ENCODE data around the genes OR9Q1, OR10W1, OR5B2, OR5B21, CBLIF, MS4A14 and MS4A15.

- CAGE, long polyA plus RNA: no peak
- RRBS: no CpG with 5 or more reads among the region's 4 CpGs
These were observed 18.4 kb downstream of the MED19 start for GRCh38 chr11:57693637-57693983.

GRCh38 chr11:57734381-57734877 lies 6.9 kb upstream of the SELENOH start:
- CAGE, long polyA plus RNA: no peak
- RRBS: no CpG with 5 or more reads among the region's 6 CpGs

DNA sequence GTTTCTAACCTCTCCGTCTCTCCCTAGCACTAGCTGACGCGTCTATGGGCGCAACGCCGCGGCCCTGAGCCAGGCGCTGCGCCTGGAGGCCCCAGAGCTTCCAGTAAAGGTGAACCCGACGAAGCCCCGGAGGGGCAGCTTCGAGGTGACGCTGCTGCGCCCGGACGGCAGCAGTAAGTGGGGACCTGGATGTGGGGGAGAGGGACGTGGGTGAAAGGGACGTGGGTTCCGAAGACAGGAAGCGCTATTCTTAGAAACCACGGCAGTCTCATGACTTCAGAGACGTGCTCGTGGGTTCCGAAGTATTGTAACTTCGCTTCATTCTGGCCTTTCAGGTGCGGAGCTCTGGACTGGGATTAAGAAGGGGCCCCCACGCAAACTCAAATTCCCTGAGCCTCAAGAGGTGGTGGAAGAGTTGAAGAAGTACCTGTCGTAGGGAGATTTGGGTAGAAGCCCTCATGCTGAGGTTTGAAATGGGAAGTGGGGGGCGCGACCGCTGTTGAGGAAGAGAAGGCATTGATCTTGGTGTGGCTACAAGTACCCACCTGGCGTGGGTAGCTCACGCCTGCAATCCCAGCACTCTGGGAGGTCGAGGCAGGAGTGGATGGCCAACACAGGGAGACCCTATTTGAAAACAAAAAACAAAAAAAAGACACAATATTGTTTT lies 624 bp downstream of the SELENOH start:
- CAGE, long polyA plus RNA: no peak
- RRBS: no CpG with 5 or more reads among the region's 35 CpGs

DNA sequence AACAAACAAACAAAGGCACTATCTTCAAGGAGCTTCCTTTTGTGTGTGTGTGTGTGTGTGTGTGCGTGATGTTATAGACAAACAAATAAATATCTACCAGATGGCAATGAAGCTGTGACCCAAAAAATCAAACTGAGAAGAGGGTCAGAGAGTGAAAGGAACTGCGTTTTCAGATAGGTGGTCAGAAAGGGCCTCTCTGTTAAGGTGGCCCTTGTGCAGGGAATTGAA lies at the start of gene OR9Q1:
TSS of gene OR9Q1 (plus strand) at position 204 of the 228 bp plus-strand sequence.
- CAGE, long polyA plus RNA: no peak
- RRBS: no CpG with 5 or more reads among the region's 2 CpGs

DNA sequence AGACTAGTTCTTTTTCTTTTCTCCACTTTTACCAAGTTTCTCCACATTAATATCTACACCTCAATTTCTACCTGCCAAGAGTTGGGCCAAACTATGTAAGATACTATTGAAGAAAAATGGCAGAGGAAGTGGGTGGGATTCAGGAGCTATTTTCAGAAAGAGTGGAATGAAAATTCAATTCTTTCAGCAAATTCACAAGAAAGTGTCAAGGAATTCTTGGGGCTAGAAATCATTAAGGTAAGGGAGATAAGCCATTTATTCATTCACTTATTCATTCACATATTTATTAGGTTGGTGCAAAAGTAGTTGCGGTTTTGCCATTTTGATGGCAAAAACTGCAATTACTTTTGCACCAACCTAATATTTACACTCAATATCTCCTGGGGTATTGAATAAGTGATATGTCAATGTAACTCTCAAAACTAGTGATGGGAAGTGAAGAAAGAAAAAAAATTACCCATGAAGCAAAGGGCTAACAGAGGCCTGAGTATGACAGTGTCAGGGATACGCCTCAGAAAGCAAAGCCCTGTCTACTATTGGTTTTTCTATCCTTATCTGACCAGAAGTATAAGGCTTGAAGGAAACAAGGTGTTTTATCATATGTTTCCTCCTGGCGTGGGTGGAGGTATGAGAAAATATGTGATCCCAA lies at the start of gene OR10W1:
TSS of gene OR10W1 (minus strand) at position 245 of the 649 bp plus-strand sequence.
- CAGE, long polyA plus RNA: no peak
- RRBS: no CpG with 5 or more reads among the region's 3 CpGs

DNA sequence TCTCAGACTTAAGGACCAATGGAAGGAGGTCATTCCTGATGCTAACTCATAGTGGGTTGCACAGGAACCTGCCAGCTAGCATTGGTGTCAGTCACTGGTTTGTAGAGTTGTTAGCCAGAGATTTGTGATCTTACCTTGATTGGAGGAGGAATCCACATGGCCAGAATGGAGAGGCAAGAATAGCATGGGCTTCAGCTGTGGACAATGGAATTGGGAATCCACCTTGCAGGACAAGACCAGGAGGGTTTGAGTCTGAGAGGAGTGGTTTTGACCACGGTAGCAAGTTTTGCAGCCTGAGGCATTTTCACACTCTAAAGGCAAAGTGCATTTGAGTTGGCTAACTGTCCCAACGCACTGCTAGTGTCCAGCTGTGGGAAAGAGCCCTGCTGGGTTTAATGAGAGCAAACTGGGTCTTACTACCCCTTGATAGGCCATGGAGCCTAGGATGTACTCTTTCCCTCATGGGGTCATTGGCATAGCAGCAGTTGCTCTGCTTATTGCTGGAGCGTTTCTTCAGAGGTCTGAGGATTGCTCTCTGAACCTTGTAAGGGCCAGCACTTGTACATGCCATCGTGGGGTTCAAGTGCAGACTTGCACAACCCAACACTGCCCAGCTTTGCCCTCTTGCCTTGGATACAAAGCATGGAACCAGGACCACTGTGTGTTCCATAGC lies at the start of gene OR5B2:
TSS of gene OR5B2 (minus strand) at position 237 of the 673 bp plus-strand sequence.
- CAGE, long polyA plus RNA: no peak
- RRBS: no CpG with 5 or more reads among the region's 4 CpGs

- CAGE, long polyA plus RNA: no peak
- RRBS: no CpG with 5 or more reads among the region's 1 CpG
These were observed at the start of gene OR5B21 for GRCh38 chr11:58508007-58508481. Gene OR5B21 (minus strand): TSS chr11:58508105.

DNA sequence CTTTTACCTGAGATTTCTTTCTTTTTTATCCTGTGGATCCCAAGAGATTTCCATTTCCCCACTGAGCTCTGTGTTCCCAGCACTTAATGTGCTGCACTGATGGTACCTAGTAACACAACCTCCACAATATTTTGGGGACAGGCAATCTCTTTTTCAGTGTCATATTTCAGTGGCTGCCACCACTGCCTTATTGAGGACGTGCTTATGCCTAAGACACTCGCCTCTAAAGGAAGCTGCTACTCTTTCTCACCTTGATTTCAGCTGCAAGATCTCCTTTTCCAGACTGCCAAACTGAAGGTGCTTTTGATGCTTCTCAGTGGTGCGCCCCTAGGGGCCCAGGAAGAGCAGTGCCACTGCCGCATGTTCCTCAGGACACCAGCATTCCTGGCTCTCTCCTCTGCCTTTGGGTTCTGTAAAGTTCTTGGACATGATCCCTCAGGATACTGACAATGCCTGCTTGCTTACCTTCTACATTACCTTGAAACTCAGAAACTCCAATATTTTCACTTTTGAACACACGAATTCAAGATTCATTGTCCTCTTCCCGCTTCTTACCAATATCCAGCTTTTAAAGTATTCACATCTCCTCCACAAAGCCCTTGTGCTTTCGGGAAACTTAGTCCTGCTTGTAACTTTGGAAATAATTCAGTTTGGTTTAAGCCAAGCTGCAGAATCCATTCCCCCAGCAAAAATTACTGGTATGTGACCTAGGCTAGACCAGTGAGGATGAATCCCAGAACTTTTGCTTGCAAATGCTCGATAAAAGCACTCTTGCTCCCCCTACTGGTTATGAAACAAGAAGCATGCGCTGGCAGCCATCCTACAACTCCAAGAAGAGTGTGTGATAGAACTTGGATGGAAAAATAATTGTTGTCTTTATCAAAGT lies 16.3 kb upstream of the OR5B21 start:
- CAGE, long polyA plus RNA: no peak
- RRBS: no CpG with 5 or more reads among the region's 9 CpGs

GRCh38 chr11:58905002-58906352 lies 33.8 kb upstream of the GLYATL1 start:
- CAGE, long polyA plus RNA: no peak
- RRBS: no CpG with 5 or more reads among the region's 73 CpGs

GRCh38 chr11:59190784-59191394 lies 19.0 kb downstream of the DTX4 start:
- CAGE, long polyA plus RNA: no peak
- RRBS: no CpG with 5 or more reads among the region's 7 CpGs

- CAGE, long polyA plus RNA: no peak
- RRBS: no CpG with 5 or more reads among the region's 3 CpGs
These were observed 36.5 kb downstream of the OR4D9 start for GRCh38 chr11:59547640-59548456.

GRCh38 chr11:59551568-59551963 lies 40.2 kb downstream of the OR4D9 start:
- CAGE, long polyA plus RNA: no peak
- RRBS: no CpG with 5 or more reads among the region's 10 CpGs

- CAGE, long polyA plus RNA: no peak
- RRBS: no CpG with 5 or more reads among the region's 7 CpGs
These were observed 1.1 kb downstream of the OSBP start for GRCh38 chr11:59614359-59614914.

DNA sequence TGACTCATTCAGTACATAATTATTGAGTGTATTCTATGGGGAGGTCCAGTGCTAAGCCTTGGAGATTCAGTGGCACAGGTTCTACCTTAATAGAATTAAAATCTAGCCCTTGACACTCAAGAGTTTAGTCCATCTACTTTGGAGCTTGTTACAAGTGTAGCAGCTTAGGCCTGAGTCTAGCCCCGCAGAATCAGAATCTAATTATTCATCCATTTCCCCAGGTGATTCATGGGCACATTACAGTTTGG lies 1.2 kb downstream of the STX3 start:
- CAGE, long polyA plus RNA: no peak
- RRBS: no CpG with 5 or more reads among the region's 1 CpG

DNA sequence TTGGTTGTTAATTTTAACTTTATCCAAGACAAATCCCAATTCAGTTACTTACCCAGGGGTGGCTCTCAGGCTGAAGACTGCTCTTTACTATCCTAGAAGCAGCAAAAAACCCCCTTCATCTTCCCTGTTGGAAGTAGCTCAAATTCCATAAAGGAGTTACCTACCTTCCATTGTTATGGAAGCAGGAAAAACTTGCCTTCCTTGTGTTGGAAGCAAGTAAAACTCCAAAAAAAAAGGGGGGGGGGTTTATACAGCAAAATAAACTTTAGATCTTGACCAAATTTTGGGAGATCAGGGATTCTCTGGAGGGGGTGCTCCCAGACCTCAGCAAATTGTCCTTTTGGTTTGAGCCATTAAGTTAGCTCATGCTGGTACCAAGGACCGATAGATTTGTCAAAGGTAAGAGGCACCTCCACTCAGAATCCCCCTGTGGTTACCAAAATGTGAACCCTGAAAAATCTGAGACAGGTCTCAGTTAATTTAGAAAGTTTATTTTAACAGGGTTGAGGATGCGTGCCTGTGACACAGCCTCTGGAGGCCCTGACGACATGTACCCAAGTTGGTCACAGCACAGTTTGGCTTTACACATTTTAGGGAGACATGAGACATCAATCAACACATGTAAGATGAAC lies 5.4 kb upstream of the MRPL16 start:
- CAGE, long polyA plus RNA: no peak
- RRBS: no CpG with 5 or more reads among the region's 3 CpGs

GRCh38 chr11:59845427-59845761 lies at the start of gene CBLIF:
Gene CBLIF (minus strand): TSS chr11:59845499.
- CAGE, long polyA plus RNA: no peak
- RRBS: no CpG with 5 or more reads among the region's 4 CpGs

DNA sequence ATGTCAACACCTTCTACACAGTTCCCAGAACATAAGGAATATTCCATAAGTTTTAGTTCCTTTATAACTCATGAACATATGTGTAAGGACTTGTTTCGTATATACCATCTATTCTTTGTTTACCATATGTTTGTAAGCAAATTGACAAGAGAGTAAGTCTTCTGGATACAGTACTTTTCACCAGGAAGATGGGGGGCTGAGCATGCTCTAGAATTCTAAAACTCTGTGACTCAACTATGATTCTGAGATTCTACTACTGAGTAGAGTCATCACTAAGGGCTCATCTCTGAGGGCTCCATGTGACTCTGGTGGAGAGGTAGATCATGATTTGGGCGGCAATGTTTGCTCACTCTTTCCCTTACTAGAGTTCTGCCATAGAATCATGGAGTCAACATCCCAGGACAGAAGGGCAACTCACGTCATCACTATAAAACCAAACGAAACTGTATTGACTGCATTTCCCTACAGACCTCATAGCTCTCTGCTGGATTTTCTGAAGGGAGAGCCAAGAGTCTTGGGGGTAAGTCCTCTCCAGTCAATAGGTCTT lies at the start of gene MS4A14:
TSS of gene MS4A14 (plus strand) at position 263 of the 547 bp plus-strand sequence.
- CAGE, long polyA plus RNA: no peak
- RRBS: no CpG with 5 or more reads among the region's 4 CpGs

- CAGE, long polyA plus RNA: no peak
- RRBS: no CpG with 5 or more reads among the region's 4 CpGs
These were observed 9.5 kb downstream of the MS4A12 start for GRCh38 chr11:60501966-60502633.

GRCh38 chr11:60615541-60615837 lies 83.9 kb upstream of the MS4A8 start:
- CAGE, long polyA plus RNA: no peak
- RRBS: no CpG with 5 or more reads among the region's 19 CpGs

DNA sequence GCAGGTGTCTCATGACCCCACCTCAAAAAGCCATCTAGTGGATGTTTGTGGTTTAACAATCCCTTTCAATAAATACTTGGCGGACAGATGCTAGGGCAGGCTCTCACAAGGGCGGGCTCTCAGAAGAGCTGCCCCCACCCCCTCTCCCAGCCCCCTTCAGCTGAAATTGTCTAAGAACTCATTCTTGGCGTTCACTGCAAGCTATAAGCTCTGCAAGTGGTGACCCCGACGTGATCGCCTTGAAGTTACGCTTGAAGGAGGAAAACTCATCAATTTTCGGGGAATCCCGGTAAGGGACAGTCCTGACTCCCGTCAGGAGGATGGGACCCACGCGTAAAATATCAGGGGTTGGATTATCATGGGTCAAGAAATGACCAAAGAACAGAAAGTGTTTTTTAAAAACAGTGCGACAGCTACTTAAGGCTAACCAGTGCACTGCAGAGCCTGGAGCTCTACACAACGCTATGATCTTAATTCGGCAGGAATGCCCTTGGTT lies at the start of gene MS4A15:
TSS of gene MS4A15 (plus strand) at position 98 of the 496 bp plus-strand sequence.
- CAGE, long polyA plus RNA: no peak
- RRBS: no CpG with 5 or more reads among the region's 15 CpGs

Data from mammary epithelial cell (primary cell).